Jejunum (tissue), 1 donor: ENCODE measurements around a stretch of chr9.

DNA sequence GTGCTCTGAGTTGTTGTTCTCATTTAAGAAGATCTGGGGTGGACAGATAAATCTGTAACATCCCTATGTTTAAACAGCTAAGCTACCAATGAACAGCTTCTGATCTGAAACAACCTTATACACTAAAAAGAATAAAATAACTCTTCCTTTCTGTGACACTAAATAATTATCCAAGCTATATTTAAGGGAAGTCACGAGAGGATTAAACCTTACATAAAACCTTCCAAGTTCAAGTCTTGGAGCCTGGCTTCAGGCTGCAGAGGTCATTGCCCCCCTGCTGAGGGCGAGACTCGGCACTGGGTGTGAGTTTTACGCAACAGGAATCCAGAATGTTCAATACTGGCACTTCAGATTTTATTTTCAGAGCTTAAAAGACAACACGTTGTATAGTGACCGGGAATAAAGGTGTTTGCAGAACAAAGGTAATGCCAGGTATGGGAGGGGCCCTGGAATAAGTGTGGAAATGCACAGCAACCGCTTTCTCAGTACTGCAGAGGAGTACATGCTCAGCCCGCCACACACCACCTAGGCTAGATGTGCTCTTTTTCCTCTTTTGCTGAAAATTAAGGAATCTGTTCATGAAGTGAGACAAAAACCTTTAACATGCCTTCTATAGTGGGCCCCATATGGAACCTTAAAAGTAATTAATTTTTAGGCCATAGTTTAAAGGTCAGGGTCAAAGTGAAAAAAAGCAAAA, 207.0 kb downstream of the GAPVD1 start:
- PRO-cap, result no peak

- PRO-cap, result no peak
These were observed 74.4 kb downstream of the MAPKAP1 start for GRCh38 chr9:125632222-125633480.

GRCh38 chr9:125877965-125879003, 131.1 kb downstream of the PBX3 start:
- PRO-cap, result no peak

- PRO-cap, result no peak
These were observed 141.8 kb downstream of the PBX3 start for GRCh38 chr9:125888819-125889488.

DNA sequence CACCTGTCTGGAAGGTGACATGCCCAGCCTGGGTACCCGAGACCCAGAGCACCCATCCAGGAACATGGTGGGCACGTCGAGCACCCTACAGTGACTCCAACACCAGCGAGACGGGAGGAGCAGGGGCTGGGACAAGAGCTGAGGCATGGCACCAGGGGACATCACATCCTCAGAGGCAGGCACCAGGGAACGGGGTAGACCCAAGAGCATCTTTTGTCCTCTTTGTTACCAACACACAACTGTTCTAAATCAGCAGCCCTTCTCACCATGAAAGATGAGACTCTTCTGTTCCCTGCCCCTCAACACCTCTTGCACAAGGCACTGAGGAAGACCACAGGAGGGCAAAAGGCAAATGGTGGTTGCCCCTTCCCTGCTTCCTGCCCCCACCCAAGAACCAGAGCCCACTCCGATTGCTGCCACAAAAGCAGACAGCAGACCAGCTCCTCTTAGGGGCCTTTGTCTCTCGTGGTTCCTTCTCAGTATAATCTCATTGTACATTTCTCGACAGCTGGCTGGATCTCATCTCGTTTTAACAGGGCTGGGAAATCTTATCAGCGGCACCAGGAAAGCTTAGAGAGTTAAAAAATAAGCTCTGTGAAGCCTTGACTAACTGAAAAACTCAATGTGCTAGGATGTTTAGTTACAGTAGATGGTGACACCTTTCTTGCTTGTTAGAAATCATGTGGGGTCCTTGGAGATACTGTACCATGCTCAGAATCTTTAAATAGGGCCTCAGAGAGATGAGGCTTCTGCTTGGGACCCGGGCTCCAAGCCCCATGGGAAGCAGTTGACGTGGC, 1.1 kb downstream of the MVB12B start:
- PRO-cap, result no peak

DNA sequence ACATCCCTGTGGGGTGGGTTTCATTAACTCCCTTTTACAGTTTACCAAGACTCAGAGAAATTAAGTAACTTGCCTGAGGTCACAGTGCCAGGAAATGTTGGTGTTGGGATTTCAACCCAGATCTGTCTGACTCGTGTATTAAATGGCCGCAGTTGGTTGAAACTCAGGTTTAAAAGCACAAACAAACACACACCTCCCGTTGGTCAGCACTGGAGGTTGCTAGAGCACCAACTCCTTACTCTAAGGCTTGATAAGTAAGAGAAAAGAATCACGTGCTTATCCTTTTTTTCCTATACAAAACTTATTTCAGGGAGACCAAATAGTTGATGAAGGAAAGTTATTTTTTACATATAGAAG, 63.6 kb downstream of the MVB12B start:
- PRO-cap, result no peak

DNA sequence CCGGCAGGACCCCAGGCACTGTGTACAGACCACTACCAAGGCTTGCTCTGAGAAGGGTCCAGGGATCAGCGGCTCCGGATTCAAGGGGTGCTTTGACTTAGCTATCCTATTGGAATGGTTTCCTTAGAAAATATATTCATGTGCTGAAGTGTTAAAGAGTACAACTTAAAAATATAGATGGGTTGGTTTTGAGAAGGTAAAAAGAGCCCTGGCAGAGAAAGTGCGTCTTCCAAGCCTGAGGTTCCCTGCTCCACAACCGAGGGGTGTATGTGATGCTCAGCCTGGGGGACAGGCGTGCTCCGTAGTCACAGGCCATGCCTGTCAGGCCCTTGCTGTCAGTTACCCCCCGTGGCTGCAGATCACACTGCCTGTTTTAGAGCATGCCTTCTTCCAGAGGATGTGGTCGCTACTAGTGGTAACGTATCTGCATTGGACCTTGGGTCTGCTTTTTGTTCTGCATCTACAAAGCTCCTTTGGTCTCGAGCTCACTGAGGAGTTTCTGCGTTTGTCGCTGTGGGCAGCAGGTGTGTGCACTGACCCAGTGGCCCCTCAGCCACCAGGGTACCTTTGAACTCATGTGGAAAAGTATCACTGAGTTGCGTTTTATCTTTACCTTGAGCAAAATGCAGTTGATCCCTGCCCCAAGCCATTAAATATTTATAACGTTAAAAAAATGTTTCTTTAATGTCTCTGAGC, 142.8 kb downstream of the MVB12B start:
- PRO-cap, result no peak

DNA sequence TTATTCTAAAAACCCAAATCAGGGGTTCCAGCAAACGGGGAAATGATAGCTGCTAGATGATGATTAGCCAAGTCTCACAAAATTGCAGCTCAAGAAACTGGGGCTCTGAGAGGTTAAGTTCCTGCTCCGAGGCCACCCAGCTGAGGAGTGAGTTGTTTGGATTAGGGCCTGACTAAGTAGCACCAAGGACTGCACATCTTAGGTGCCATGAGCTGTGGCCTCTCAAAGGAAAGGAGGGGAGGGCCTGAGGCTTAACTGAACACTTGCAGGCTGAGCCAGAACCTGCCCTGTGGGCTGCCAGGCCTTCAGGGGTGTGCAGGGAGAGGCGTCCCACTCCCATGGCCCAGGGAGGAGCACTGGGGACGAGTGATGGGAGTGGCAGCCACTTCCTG, 21.9 kb downstream of the LMX1B start:
- PRO-cap, result no peak

GRCh38 chr9:126832927-126833717, 27.3 kb upstream of the ZBTB34 start:
- PRO-cap, result no peak

GRCh38 chr9:126993888-126994689, 79.5 kb downstream of the RALGPS1 start:
- PRO-cap, result no peak

GRCh38 chr9:127090536-127091200, 31.8 kb downstream of the ANGPTL2 start:
- PRO-cap, result no peak

- PRO-cap, result no peak
These were observed 4.6 kb upstream of the ANGPTL2 start for GRCh38 chr9:127126956-127127490.

DNA sequence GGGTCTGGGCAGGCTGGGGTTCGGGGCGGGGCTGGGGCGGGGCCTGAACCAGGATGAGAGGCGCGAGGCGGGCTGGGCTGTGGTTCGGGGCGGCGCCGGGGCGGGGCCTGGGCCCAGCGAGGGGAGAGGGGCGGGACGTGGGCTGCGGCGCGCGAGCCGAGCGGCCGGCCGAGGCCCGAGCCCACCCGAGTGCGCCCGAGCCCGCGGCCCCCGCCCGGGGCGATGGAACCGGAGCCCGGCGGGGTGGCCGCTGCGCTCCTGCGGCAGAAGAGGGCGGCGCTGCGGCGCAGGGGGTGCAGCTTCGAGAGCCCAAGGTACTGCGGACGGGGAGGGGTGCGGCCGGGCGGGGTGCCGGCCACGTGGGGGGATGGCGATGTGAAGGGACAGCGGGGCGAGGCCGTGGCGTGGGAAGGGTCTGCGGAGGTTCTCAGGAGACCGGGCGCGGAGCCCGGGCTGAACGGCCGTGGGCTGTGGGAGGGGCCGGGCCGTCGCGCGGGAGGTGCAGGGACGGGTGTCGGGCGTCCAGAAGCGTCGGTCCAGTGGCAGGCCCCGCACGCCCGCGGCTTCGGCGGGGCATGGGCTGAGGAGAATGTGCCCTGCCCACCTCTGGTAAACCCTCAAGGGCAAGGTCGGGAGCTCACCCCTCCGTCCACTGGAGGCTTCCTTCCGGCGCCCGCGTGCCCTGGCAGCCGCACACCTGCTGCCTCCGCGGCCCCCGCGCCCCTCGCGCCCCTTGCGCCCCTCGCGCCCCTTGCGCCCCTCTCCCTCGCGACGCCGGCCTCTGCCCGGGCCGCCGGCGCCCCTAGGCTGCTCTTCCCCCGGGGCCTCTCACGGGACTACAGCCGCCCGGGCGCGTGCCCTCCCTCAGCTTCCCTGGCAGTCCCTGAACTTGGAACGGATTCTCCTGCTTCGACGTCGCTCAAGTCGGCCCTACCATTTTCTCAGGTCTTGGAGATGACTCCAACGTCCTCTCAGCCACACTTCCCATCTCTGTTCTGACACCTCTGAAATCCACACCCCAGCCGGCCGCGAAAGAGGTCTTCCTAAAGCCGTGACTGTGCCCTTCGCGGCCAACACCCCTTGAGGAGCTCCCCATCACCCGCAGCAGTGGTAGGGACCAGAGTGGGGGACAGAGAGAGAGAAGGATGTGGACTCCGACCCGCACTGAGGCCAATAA, 39.1 kb upstream of the GARNL3 start:
- PRO-cap, result bidirectional peak, plus-strand start at position 124 of the sequence, minus-strand start outside the sequence; unidirectional peak, plus-strand start at position 525 of the sequence

- PRO-cap, result no peak
These were observed 17.2 kb upstream of the GARNL3 start for GRCh38 chr9:127247415-127247642.

DNA sequence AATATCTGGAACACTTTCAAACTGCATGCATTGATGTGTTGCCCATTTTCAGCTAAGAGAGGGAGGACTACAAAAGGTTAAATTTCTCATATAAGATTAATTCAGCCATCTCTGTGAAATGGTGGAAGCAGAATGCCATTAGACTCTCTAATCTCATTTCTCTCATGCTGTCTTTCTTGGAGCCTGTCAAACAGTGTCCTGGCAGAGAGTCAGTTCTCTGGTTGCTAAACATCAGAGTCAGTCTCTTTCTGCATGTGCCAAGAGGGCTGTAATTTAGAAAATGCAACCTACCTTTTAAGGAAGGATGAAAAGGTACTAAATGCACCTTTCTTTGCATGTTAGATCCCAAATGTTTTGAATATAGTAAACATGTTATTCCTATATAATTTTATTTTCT, 888 bp upstream of the GARNL3 start:
- PRO-cap, result no peak

- PRO-cap, result no peak
These were observed 39.2 kb downstream of the GARNL3 start for GRCh38 chr9:127303727-127304303.

- PRO-cap, result no peak
These were observed 27.9 kb upstream of the SLC2A8 start for GRCh38 chr9:127368903-127369574.

DNA sequence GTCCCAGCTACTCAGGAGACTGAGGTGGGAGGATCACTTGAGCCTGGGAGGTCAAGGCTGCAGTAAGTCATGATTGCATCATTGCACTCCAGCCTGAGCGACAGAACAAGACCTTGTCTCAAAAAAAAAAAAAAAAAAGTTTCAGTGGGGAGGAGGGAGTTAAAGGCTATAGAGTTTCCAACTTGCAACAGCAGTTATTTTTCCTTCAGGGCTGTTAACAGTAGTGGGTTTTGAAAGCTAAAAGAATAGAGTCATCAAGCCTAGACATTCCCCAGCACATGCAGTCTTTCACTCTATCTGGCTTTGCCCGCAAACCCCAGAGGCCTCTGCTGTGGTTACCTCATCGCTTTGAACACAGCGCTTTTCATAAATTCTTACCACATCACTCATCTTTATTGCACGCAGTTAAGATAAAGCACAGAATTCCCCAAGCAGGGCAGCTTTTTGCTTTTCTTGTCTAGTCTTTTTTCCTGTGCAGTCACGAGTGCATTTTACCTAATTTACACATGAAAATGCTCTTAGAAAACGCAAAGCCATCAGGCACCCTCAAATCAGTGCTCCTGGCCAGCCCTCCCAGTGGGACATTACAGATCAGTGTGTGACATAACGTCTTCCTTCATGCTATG, 8.7 kb upstream of the SLC2A8 start:
- PRO-cap, result no peak

- PRO-cap, result no peak
These were observed 885 bp downstream of the SLC2A8 start for GRCh38 chr9:127397610-127398498.

- PRO-cap, result no peak
These were observed 10.4 kb downstream of the SLC2A8 start for GRCh38 chr9:127407341-127407862.